Bile duct (tissue), 1 donor: ENCODE measurements around the genes MTFP1, SEC14L3 and YWHAH.

GRCh38 chr22:30425312-30425965 is at the start of gene MTFP1:
TSS of gene MTFP1 (plus strand) at chr22:30425768.
- PRO-cap = bidirectional peak, plus-strand start at chr22:30425810, minus-strand start at chr22:30425881

- PRO-cap = no peak
These were observed 14.3 kb downstream of the MTFP1 start for GRCh38 chr22:30439896-30440329.

- PRO-cap = no peak
These were observed at the start of gene SEC14L3 for GRCh38 chr22:30471906-30472316. TSS of gene SEC14L3 (minus strand) at chr22:30472017.

DNA sequence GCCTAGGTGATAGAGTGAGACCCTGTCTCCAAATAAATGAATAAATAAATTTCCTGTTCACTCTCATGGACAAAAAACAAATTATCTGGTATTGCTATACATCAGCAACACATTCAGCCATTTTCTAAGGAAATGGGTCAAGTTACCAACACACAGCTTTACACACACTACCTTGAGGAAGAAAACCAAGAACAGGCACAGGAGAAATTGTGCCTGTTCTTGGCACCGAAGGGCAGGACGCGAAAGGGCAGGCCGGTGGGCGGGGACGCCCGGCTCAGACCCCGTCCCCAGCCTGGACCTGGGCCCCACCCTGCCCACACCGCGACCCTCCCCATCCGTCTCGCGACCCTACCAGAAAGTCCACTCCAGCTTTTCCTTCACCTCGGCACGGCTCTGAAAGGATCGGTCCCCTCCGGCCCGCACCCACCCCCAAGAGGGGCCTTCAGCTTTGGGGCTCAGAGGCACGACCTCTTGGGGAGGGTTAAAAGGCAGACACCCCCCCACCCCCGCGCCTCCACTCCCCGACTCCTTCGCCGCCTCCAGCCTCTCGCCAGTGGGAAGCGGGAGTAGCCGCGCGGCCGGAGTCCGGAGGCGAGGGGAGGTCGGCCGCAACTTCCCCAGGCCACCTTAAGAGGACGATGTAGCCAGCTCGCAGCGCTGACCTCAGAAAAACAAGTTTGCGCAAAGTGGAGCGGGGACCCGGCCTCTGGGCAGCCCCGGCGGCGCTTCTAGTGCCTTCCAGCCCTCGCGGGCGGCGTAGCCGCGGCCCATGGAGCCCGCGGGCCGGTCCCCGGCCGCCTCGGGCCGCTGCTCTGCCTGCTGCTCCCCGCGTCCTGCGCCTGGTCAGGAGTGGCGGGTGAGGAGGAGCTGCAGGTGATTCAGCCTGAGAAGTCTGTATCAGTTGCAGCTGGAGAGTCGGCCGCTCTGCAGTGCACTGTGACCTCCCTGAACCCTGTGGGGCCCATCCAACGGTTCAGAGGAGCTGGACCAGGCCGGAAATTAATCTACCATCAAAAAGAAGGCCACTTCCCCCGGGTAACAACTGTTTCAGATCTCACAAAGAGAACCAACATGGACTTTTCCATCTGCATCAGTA is 4.4 kb downstream of the SEC14L6 start:
- PRO-cap = unidirectional peak, minus-strand start at position 835 of the sequence

- PRO-cap = unidirectional peak, minus-strand start at chr22:30566218
These were observed 8.4 kb downstream of the GAL3ST1 start for GRCh38 chr22:30565980-30566548.

GRCh38 chr22:30665675-30666142 is 2.0 kb downstream of the DUSP18 start:
- PRO-cap = no peak

- PRO-cap = no peak
These were observed 41.9 kb upstream of the SMTN start for GRCh38 chr22:31039027-31039809.

- PRO-cap = no peak
These were observed 17.1 kb upstream of the SMTN start for GRCh38 chr22:31063655-31064859.

DNA sequence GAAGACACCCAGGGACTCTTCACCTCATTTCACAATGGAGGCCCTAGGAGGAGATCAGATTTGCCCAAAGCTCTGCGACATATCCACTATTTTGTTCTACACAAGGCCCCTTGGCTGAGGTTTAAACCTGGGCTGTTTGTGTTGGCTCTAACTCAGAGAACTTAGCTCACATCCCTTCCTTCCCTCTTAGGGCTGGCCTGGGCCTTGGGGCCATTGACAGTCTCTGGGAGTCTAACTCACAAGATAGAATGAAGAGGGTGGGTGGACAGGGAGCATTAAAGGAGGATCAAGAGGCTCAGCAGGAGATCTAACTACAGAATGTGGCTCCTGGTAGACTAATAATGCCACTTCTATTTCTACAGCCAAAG is 8.2 kb upstream of the PLA2G3 start:
- PRO-cap = no peak

DNA sequence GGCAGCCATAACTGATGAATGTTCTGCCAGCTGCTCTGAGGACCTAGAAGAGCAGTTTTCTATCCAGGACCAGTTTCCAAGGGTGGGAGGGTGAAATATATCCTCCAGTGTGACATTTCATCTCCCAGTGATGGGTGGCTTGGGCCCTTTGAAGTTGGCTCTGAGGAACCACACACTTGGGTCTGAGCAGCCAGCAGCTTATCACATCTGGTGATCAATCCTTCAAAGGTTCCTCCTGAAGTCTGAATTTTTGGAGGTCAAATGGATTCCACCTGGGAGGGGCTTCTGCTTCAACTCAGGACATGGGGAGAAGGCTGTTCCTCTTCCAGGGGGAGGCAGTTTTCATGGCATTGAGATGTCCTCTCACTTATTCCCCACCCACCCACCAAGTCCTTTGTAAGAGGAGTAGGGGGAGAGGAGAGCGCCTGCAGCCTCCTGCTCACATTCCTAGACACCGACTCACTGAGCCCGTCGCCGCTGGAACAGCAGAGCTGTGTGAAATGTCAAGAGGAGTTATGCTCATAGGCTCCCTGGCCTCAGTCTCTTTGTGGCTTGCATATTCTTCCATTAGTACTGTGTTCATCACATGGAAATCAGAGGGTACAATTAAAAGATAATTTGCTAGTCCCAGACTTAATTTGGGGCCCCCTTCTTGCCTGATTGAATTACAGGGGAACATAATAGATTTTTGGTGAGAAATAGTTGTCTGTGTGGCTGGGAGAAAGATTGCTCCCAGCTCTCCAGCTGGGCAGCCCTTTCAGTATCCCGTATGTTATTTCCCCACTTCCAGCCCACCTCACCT is 31.8 kb downstream of the LIMK2 start:
- PRO-cap = no peak

DNA sequence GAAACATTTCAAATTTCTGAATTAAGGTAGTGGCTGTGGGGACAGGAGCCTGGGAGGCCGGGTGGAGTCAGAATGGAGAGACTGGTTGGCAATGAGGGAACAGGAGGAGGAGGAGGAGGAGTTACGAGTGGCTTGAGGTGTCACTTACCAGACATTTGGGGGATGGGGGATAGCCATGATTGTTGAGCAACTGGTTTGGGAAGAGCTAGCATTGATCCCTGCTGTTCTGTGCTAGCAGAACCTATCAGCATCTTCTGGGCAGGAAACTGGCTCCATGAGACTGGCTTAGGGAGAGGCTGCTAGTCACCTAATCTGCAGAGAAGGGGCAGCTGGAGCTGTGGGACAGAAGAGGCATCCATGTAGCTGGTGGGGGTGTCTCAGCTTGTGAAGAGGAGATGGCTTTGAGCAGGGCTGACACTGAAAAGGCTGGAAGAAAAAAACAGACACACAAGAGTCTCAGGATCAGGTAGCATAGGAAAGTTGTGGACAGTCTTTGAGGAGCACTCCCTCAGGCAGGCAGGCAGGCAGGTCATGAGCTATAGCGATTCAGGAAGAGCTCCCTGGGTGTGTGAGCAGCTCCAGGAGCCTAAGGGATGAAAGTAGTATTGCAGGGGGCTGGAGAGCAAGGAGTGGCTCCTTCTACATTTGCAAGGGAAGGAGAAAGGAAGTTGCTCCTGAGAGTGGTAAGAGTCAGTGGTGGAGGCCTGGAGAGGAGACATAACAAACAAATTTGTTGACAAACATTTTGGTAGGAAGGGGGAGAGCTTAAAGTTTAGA is 22.2 kb downstream of the PIK3IP1 start:
- PRO-cap = no peak

- PRO-cap = no peak
These were observed 14.5 kb downstream of the PIK3IP1 start for GRCh38 chr22:31277668-31278402.

GRCh38 chr22:31288205-31288897 is 3.9 kb downstream of the PIK3IP1 start:
- PRO-cap = no peak

DNA sequence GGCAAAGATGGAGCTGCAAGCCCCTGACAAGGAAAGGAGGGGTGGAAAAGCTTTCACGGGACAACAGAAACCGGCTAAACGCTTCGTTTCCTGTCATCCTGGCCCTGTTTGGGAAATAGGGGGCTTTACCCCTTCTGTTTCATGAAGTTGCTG is 315 bp downstream of the PIK3IP1 start:
- PRO-cap = no peak

DNA sequence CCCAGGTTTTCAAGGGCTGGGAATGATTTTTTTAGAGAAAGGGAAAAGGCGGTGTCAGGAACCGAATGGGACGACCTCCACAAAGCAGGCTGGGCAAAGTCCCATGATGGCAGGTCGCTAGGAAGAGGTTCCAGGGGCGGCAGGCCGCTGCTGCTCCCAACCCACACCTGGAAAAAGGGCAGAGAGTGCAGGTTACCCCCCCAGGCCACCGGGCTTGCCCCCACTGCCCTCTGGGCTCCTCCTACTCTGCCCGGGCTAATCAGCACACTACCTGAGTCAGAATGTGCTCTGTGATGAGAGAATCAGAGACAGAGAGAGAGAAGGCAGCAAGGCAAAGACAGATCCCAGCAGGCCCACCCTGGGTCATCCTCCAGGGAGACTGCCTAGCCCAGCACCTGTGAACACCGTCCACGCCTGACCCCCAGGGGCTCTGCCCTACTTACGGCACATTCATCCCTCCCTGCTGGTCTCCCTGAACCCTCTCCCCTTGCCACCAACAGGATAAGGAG is 4.6 kb downstream of the PATZ1 start:
- PRO-cap = unidirectional peak, plus-strand start at position 296 of the sequence

DNA sequence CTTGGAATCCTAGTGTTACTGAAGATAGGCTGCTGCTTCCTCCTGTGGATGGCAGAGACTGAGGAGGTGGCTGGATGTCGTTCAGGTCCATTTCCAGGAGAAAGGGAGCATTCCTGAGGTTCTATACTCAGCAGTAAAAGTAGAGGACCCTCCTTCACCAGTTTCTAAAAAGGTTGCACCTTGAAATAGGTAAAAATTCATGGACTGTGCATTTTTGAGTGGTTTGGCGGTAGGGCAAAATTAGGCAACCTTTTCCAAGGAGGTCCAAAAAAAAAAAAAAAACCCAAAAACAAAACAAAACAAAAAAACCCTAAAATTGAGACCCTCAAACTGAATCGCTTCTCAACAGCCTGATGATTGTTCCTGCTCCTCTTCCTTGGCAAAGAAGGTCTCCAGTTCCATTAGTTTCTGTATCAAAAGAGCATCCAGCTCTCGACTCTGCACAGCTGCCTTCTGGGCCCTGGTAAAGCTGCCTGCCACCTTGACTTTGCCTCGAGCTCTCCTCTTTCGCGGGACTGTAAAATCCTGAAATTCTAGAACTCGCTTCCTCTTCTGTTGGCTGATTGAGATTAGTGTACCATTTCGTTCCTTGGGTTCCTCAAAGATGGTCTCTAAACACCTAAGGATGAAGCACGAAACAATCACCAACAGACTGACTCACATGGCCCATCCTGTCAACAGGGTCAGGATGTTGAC is 23.3 kb upstream of the PISD start:
- PRO-cap = no peak

- PRO-cap = no peak
These were observed 33.1 kb downstream of the PRR14L start for GRCh38 chr22:31716548-31717522.

GRCh38 chr22:31944378-31944845 is at the start of gene YWHAH:
TSS of gene YWHAH (plus strand) at chr22:31944535.
- PRO-cap = bidirectional peak, plus-strand start at chr22:31944535, minus-strand start at chr22:31944281; unidirectional peak, plus-strand start at chr22:31944727

DNA sequence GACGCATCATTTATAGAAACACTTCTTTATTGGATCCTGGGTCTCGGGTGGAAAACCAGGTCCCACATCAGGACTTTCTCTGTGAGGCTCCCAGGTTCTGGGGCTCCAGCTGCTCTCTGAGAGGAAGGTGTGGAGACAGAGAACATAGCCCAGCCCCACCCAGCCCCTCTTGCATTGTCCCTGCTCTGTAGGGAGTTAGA is 3.4 kb downstream of the RFPL2 start:
- PRO-cap = no peak

DNA sequence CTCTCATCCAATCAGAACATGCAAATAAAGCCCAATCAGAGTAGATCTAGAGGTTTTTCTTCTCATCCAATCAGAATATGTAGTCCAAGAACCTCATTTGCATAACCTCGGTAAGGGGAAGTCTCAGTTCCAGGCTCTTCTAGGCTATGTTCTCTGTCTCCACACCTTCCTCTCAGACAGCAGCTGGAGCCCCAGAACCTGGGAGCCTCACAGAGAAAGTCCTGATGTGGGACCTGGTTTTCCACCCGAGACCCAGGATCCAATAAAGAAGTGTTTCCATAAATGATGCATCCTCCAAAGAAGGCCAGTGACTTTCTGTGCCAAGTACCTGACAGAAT is 2.5 kb upstream of the RFPL3 start:
- PRO-cap = no peak